A172 (cell line): ENCODE measurements around a stretch of chr10.

- RAMPAGE, long total RNA: no peak
These were observed 281.6 kb downstream of the KLF6 start for GRCh38 chr10:3503326-3503907.

- RAMPAGE, long total RNA: no peak
These were observed 256.8 kb downstream of the KLF6 start for GRCh38 chr10:3528188-3528673.

DNA sequence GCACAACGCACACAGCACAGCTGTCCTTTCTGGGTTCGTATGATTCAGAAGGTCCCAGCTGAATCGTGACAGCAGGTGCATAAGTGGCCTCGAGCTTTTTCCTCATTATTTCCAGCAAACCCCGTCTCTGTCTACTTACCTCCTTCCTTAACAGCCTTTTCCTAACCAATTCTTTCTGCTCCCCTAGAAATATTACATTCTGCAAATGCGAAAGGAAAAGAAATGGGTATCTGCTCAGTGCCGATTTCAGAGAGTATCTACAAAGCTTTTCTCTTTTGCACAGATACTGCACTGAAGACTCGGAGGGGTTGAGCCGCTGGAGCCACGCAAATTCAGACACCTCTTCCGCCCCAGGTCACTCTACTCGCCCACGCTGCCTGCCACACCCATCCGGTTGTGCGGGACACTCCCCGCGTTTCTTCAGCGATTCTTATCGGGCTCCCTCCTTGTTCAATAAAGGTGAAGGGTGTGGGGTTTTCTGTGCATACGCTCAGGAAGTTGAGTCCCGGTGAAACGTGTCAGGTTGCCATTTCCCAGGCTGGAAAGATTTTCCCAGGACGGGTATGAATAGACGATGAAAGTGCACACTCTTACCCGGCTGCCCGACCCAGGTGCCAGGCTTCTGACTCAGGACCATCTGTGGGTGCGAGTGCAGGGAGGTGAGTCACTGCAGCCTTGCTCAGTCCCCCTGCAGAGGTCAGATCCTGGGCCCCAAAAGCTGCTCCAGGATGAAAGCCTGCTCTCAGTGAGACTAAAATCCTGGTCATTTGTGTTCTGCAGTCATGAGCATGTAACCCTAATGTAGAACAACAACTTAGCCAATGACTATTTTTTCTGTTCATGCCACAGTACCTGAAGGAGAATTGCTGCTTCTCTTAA is 22.0 kb downstream of the KLF6 start:
- RAMPAGE, long total RNA: no peak

- RAMPAGE, long total RNA: no peak
These were observed 7.0 kb downstream of the KLF6 start for GRCh38 chr10:3777772-3778731.

- RAMPAGE, long total RNA: no peak
These were observed 22.1 kb upstream of the KLF6 start for GRCh38 chr10:3807171-3807506.

GRCh38 chr10:3807956-3808616 is 23.1 kb upstream of the KLF6 start:
- RAMPAGE, long total RNA: no peak

GRCh38 chr10:3852996-3853416 is 68.0 kb upstream of the KLF6 start:
- RAMPAGE, long total RNA: no peak

DNA sequence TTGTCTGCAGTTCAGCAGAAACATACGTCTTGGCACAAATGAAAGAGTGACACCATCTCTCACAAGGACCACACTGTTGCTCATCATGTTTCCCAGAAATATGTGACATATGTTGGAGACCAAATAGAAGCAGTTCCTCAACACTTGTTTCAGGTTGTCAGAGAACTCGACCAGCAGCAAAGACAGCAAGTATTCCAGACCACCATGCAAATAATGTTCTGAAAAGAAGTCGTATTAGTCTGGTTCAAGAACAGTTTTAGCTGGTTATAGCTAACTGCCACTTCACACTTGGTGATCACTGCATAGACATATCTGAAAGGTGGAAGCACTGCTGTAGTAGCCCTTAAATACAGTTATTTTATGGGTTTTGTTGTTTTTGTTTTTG is 81.4 kb upstream of the KLF6 start:
- RAMPAGE, long total RNA: no peak

DNA sequence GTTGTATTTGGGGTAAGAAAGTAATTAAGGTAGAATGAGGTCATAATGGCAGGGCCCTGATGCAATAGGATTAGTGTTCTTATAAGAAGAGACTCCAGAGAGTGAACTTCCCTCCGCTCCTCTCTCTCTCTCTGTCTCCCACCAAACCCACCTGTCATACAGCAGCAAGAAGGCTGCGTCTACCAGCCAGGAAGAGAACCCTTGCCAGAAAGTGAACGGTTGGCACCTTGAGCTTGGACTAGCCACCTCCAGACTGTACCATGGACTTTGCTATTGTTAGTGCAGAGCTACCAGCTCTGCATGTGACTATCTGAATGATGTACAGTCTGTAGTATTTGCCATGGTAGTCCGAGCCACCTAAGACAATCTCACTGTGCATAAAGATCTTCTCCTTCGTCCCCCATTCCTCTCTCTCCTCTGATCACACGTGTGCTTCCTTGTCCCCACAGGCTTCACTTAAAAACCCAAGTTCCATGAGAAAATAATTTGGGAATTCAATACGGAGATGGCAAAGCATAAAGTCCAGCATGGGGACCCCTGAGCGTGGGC is 86.6 kb upstream of the KLF6 start:
- RAMPAGE, long total RNA: no peak

- RAMPAGE, long total RNA: no peak
These were observed 119.4 kb upstream of the KLF6 start for GRCh38 chr10:3904461-3904849.

DNA sequence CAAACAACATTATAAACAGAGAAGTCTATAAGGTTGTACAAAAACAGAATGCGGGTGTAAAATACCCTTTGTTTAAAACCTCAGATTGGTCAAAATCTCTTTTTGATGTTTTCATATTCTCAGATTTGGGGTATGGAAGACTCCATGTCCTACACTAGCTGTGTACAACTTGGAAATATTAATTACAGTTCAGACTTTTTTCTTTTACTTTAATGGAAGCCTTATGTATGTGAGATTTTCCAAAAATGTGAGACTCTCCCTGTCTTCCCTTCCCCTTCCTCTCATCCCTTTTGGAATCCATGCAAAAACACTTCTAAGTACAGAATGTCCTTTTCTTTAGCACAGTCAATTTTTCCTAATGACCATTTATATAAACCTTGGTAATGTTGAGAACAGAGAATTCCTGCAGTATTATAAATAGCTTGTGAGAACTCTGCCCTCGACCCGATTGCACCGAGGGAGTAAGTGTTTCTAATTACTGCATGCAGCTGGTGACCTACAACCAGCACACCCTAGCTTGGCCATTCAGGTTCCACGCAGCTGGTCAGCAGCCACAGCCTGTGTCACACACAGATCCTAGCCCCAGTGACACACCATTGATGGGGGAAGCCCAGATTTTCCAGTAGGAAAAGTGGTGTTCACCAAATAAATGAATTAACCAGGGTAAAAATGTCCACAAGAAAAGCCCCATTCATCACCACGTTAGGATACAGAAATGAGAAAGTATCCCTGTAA is 498.8 kb upstream of the KLF6 start:
- RAMPAGE, long total RNA: no peak

GRCh38 chr10:4514418-4515150 is 311.4 kb upstream of the AKR1E2 start:
- RAMPAGE, long total RNA: no peak

DNA sequence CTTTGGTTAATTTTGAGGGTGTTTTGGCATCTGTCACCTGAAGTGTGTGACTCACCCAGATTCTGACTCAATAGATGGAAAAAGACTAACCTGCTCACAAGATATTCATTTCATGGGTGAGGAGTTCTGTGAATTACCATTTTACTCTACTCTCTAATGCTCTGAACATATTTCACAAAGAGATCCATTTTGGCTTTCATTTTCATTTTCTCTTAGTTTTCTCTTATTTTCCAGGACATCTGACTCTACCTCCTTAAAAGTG is 174.3 kb upstream of the AKR1E2 start:
- RAMPAGE, long total RNA: no peak

GRCh38 chr10:4685533-4686000 is 140.4 kb upstream of the AKR1E2 start:
- RAMPAGE, long total RNA: no peak

DNA sequence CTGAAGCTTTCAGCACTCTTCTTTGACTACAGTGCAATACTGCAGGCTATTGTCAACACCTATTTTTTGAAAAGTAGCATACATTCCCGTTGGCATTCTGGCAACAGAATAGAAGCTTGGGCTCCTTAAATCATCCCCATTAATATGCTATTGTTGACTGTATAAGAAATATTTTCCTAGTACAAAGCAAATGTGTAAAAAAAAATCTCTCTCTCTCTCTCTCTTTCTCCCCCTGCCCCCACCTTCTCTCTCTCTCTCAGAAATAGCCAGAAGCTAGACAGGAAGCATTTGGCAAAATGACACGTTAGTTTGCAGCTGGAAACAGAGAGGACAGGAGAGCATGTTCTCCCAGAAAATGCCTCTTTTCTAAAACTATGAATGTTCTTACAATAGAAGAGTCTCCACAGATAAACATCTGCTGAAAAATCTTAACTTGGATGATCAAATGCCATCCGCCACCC is 59.6 kb upstream of the AKR1E2 start:
- RAMPAGE, long total RNA: no peak

DNA sequence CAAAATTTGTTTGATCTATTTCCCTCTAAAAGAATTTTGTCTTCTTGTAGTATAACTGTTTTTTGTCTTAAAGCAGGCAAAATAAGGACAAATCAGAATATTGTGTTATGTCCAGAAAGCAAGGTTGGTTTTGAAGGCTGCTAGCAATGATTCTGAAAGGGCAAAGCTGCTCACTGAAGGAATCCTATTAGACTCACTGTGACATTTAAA is 61.1 kb upstream of the AKR1C1 start:
- RAMPAGE, long total RNA: no peak

- RAMPAGE, long total RNA: no peak
These were observed 5.2 kb downstream of the AKR1C2 start for GRCh38 chr10:4998138-4999096.

DNA sequence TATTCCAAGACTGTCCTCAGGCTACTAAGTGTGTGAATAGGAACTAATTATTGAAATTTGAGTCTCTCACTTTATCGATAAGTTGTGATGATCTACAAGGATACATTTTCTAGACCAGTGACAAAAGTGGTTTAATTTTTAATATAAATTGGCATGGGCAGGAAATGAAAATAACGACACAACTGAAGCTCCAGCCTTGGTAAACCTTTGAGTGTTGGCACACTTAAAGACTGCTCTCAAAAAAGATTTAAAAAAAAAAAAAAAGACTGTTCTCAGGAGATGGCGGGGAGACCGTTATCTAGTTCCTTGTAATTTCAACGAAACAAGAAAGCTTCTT is 988 bp downstream of the AKR1C3 start:
- RAMPAGE, long total RNA: no peak

- RAMPAGE, long total RNA: no peak
These were observed 37.1 kb downstream of the CALML5 start for GRCh38 chr10:5462076-5462852.

DNA sequence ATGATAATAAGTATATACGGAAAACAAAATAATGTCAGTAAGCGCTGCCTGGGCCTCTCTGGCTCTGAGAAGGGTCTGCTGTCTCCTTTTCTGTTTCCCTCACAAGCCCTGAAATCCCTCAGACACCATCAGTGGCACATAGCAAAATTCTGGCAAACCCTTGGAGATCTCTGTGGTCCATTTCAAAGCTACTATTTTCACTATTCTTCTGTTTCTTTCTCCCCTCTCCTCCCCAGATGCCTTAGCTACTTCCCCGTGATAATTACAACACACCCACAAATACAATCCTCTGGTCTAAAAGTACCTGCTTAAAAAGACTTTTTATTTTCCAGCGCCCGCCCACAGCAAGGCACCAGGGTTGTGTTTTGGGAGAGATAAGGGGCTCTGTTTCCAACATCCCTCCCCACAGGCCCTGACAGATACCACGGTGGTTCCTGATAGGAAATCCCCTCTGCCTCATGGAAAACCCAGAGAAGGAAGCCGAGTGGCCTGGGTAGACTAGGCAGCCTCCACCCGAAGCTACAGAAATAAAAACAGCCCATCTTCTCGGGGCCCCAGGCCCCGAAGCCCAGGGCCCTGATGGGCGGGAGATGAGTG is 19.9 kb downstream of the CALML5 start:
- RAMPAGE, long total RNA: no peak